SK-N-DZ (cell line): ENCODE results near the genes BMF, DISP2 and CHST14.

RAMPAGE:
- cytosol, long total RNA = no peak
- nucleus, long total RNA = no peak
Observed at GRCh38 chr15:40097661-40098482, 10.8 kb downstream of the BMF start.

RAMPAGE:
- cytosol, long total RNA = no peak
- nucleus, long total RNA = no peak
Observed at GRCh38 chr15:40105274-40105936, 3.3 kb downstream of the BMF start.

DNA sequence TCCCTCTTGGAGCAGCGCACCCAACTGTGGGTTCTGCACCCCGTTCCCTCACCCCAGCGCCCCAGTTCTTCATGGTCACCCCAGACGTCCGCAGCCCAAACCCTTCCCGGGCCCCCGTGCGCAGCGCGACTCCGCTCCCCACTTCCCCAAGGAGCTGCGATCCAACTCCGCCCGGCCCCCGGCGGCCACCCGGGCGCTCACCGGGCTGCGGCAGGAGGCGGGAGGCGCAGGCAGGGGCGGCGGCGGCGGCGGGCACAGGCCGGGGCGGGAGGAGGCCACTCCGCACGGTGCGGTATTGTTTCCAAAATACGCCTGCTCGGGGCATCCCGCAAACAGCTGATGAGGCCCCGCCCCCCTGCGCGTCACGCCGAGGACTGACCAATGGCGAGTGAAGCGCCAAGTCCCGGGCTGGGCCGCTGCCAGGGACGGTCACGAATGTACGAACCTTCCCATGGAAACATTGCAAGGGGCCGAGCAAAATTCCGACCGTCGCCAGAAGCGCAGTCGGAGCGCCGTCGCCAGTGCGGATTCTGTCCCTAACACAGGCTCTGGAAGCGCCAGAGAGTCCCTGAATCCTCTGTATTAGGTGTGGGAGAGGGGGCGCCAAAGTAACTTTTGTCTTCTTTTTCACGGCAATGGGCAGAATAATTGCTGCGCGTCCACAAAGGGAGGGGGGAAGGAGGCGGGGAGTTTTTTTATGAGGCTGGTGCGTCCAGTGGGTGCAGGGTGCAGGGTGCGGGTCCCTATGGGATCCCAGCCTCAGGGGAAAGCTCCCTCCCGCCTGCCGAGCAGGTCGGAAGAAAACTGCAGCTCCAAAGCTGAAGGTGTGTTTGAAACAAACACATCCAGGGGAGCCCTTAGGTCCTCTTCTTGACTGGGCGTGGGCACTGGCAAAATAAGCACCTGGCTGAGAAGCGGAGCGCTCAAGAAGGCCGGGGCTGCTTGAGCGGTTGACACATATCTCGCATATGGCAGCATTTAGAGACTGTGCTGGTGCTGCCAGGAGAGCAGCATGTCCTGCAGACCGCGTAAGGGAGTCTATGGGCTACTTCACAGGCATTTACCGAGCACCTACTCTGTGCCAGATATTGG is at the start of gene BMF:
BMF (minus strand) TSS at position 308 of the 1,092 bp plus-strand sequence.
RAMPAGE:
- cytosol, long total RNA = no peak
- nucleus, long total RNA = no peak

GRCh38 chr15:40115595-40116301 is 7.1 kb upstream of the BMF start:
RAMPAGE:
- cytosol, long total RNA = no peak
- nucleus, long total RNA = no peak

RAMPAGE:
- cytosol, long total RNA = no peak
- nucleus, long total RNA = no peak
Observed at GRCh38 chr15:40251621-40251820, 12.7 kb downstream of the PAK6 start.

DNA sequence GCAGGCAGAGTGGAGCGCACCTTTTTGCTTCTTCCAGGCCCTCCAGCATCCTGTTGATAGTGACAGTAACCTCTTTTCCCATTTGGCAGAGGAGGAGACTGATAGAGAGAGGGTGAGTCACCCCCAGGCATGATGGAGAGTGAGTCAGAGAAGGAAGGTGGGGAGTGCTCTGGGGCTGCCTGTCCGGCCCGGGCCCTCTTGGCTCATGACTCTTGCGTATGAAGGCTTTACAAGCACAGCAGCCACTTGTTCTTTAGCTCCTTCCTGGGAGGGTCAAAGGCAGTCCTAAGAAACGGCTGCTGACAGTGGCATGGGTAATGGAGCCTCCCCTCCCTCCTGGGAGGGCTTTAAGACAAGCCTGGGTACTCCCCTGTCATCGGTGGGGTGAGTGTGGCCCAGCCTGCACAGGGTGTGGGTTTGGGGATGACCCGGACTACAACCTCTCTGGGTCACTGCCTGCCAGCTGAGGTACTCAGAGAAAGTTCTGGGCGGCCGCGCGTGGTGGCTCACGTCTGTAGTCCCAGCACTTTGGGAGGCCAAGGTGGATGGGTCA is 15.9 kb downstream of the ANKRD63 start:
RAMPAGE:
- cytosol, long total RNA = no peak
- nucleus, long total RNA = no peak

GRCh38 chr15:40337504-40338264 is 3.1 kb downstream of the CCDC9B start:
RAMPAGE:
- cytosol, long total RNA = no peak
- nucleus, long total RNA = no peak

GRCh38 chr15:40345860-40346727 is 4.7 kb upstream of the PHGR1 start:
RAMPAGE:
- cytosol, long total RNA = no peak
- nucleus, long total RNA = no peak

DNA sequence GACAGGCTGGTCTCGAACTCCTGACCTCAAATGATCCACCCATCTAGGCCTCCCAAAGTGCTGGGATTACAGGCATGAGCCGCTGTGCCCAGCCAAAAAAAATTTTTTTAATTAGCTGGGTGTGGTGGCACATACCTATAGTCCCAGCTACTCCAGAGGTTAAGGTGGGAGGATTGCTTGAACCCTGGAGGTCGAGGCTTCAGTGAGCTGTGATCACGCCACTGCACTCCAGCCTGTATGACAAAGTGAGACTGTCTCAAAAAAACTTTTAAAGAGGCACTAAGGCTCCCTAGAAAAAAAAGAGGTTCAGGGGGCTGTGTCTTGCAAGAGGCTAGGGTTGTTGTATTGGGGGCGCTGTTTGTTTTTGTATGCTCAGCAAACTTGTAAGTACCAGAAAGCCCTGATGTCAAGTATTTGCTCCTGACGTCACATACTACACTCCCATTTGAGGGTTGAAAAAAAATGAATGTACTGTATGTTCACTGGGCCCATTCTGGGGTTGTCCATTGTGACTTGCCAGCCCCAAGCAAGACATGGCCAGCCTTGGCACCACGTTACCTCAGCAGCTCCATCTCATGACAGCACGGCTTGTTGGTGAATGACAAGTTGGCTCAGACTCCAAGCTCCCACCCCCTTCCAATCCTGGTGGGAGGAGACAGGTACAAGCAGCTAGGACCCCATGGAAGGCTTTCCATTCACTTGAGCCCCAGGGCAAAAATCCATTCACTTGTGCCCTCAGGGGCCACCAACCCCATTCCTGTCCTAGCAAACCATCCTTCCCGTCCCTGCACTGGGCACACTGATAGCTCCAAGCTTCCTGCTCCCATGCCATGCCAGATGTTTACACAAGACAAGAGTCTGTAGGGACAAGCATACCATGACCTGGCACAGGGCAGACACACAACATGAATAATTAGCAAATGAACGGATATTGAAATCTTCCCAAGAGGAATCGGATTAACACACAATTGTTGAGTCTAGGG is 1.4 kb downstream of the PHGR1 start:
RAMPAGE:
- cytosol, long total RNA = no peak
- nucleus, long total RNA = no peak

DNA sequence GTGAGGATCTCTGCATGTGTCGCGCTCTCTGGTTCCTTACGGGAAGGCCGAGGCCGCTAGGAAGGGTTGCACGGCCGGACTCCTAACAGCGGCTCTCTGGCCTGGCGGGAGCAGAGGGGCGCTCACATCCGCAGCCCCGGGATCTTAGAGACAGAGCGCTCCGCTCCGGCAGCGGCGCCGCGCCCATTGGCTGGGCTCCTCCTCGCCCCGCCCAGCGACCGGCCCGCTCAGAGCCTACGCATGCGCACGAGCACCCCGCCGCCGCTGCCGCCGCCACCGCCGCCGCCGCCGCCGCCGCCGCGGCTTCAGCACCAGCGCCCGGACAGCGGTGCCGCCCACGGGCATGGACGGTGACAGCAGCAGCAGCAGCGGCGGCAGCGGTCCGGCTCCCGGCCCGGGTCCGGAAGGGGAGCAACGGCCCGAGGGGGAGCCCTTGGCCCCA is at the start of gene DISP2:
DISP2 (plus strand) TSS at position 241 of the 442 bp plus-strand sequence.
RAMPAGE:
- cytosol, long total RNA = no peak
- nucleus, long total RNA = no peak

DNA sequence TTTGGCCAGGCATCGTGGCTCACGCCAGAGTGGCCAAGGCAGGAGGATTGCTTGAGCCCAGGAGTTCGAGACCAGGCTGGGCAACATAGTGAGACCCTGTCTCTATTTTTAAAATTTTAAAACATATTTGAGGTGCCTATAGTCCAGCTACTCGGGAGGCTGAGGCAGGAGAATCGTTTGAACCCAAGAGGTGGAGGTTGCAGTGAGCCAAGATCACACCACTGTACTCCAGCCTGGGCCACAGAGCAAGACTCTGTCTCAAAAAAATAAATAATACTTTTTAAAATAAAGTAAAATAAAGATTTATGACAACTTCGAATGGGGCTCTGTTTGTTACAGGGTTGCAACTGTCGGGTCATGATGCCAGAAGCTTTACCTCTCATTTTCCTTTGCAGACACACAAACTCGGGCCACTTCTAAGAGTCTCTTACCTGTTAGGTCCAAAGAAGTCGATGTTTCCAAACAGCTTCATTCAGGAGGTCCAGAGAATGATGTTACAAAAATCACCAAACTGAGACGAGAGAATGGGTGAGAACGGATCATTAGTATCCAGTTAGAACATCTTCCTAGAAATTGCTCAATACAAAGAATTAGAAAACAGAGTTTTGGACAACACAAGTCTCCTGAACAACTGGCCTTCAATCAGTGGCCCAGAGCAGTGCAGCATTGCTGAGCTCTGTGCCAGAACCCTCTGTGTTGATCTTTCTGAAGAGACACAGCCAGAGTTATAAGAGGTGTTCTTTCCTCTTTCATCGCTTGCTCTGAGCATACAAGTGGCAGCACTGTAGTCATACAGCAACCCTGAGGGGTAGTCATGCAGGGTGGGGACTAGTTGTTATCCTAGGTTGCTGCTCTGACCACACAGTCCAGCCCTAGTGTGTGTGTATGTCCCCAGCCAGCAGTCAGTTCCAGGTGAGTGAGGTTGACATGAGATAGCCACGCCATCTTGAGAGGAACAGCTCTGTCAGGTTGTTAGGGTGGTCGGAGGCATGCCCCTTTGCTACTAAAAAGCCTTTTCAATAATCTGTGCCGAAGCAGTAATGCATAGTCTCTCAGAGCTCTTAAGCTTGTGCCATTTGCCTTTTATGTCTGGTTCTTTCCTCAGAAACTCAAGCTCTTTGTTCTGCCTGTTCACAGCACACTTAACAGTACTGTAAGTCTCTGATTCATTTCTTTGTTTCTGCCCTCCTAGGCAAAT is 3.8 kb downstream of the KNSTRN start:
RAMPAGE:
- cytosol, long total RNA = no peak
- nucleus, long total RNA = no peak

GRCh38 chr15:40421170-40421723 is 15.7 kb downstream of the IVD start:
RAMPAGE:
- cytosol, long total RNA = no peak
- nucleus, long total RNA = no peak

RAMPAGE:
- cytosol, long total RNA = no peak
- nucleus, long total RNA = no peak
Observed at GRCh38 chr15:40470473-40471305, at the start of gene CHST14. Gene CHST14, plus strand, starts transcription at chr15:40470984.

DNA sequence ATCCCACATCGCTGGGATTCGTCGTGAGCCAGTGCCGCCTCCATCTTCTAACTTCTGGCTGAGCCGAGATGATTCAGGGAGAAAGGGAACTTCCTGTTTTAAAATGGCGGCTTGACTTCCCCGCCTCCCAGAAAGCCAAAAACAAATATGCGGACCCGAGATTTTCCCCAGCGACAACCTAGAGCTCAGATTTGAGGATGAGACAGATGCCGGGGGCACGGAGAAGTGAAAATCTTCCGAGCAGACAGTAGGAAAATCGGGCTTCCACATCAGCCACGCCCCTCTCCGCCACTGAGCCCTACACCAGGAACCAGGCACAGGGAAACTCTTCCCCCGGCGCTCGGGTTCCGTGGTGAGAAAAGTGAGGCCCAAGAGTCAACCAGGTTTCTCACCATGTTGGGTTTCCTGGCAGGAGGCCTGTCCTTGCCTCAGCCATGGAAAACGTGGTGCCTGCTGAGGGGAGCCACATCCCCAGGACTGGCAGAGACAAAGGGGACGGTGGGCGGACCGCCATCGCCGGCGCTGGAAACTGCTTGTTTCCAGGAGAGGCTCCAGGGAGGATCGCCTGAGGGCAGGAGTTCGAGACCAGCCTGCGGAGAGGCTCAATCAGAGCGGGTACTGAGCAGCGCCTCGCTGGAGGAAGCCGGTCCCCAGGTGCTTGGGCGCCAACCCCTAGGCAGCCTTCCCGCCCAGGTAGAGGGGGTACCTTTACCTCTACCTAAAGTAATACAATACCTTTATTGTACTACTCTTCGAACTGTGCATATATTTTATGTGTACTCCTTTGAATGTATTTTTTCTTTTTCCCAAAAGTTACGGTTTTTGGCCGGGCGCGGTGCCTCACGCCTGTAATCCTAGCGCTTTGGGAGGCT is 18.9 kb downstream of the CHST14 start:
RAMPAGE:
- cytosol, long total RNA = no peak
- nucleus, long total RNA = no peak

DNA sequence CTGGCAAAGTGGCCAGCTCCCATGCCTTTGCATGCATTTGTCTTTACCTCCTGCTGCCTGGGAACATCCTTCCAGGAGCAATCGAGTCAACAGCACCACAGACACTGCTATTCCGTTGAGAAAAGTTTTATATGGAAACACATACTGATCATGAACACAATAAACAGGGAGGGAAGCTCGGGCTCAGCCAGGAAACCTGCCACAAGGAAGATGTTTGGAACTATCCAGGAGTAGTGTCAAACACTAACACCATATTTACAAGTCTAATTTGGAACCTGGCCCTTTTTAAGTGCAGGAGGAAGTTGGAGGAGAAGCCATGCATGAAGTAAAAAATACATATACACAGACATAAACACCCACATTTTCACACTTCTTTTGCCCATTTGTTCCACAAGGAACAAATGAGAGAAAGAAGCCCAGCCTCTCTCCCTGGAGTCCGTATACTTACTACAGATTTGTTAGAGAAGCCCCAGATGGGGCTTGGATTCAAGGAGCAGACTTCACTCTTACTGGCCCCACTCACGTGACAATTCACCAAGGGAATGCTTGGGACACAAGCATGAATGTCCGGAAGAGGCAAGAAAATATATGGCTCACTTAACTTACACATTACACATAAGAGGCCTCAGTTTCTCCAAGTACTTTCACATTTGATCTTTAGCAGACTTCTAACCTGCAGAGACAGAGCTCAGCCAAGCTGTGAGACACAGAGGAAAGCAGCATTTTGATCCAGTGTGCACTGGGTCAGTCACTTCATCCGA is 11.7 kb downstream of the CCDC32 start:
RAMPAGE:
- cytosol, long total RNA = no peak
- nucleus, long total RNA = no peak

RAMPAGE:
- cytosol, long total RNA = no peak
- nucleus, long total RNA = no peak
Observed at GRCh38 chr15:40590559-40591089, 3.4 kb upstream of the KNL1 start.

RAMPAGE:
- cytosol, long total RNA = no peak
- nucleus, long total RNA = no peak
Observed at GRCh38 chr15:40694257-40694503, 794 bp upstream of the RAD51 start.

GRCh38 chr15:40695299-40695931 is 441 bp downstream of the RAD51 start:
RAMPAGE:
- cytosol, long total RNA = no peak
- nucleus, long total RNA = no peak

GRCh38 chr15:40906278-40906949 is 12.2 kb downstream of the VPS18 start:
RAMPAGE:
- cytosol, long total RNA = no peak
- nucleus, long total RNA = no peak

RAMPAGE:
- cytosol, long total RNA = no peak
- nucleus, long total RNA = no peak
Observed at GRCh38 chr15:40926853-40927328, 2.2 kb upstream of the DLL4 start.